Measurements from ENCODE around the gene SLC2A2.

DNA sequence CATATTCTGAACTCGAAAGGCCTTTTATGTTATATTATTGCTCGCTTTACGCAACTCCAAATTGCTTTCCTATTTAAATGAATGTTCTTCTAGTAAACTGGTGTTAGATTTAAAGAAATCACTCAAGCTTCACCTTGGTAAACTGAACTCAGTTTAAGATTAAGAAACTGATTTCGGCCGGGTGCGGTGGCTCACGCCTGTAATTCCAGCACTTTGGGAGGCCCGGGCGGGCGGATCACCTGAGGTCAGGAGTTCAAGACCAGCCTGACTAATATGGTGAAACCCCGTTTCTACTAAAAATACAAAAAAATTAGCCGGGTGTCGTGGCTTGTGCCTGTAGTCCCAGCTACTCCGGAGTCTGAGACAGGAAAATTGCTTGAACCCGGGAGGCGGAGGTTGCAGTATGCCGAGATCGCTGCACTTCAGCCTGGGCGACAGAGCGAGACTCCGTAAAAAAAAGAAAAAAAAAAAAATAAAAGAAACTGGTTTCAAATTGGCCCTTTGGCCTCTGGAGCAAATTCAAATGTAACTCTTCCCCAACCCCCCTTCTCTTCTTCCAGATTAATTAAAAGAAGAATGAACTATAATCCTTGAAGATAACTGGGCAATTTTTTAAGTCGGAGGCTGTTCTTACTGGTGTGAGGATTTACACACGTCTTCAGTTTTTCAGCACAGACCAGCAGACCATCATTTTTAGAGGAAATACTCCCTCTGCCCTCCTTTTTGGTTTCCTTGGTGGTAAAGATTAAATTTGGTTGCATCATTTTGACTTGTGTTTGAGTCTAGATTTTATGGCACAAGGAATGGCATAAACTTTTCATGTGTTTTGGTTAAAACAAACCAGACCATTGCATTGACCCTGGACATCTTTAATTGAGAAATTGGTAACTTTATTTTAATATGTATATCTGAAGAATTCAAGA is 1.9 kb downstream of the SKIL start:
- RRBS = no CpG with 5 or more reads among the region's 23 CpGs

- RRBS = no CpG with 5 or more reads among the region's 2 CpGs
Observed at GRCh38 chr3:170998580-170999076, 27.9 kb downstream of the SLC2A2 start.

GRCh38 chr3:171026381-171027294 is at the start of gene SLC2A2:
Gene SLC2A2 (minus strand): TSS chr3:171026720.
- RRBS = no CpG with 5 or more reads among the region's 4 CpGs

DNA sequence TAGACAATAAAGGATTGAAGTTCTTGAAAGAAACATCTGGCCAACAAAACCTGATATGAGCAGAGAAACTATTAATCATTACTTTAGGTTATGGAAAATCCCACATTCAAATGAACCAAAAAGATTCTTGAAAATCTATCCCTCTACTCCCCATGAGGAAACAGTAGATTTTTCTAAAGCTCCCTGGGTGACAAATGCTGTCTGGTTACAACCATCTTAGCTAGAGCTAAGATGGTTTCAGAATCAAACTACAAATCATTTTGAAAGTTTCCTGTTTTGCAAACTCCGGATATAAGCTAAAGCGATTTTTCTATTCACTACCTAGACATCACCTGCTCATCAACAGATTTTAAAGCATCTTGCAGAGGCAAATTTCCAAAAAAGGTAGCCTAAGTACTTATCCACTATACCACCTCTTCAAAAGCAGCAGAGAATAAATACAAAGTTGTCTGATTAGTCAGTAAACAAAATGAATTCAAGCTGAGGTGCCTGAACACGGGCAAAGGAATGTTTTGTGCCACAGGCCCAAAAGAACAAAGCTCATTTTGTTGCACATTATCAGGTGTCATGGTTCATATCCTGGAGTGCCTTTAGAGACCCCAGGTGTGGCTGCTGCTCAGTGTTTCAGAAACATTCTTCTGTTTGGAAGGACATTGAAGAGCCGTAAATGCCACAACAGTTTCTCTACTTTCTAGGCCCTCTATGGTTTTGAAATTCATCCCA is 204.9 kb downstream of the TNIK start:
- RRBS = no CpG with 5 or more reads among the region's 4 CpGs

DNA sequence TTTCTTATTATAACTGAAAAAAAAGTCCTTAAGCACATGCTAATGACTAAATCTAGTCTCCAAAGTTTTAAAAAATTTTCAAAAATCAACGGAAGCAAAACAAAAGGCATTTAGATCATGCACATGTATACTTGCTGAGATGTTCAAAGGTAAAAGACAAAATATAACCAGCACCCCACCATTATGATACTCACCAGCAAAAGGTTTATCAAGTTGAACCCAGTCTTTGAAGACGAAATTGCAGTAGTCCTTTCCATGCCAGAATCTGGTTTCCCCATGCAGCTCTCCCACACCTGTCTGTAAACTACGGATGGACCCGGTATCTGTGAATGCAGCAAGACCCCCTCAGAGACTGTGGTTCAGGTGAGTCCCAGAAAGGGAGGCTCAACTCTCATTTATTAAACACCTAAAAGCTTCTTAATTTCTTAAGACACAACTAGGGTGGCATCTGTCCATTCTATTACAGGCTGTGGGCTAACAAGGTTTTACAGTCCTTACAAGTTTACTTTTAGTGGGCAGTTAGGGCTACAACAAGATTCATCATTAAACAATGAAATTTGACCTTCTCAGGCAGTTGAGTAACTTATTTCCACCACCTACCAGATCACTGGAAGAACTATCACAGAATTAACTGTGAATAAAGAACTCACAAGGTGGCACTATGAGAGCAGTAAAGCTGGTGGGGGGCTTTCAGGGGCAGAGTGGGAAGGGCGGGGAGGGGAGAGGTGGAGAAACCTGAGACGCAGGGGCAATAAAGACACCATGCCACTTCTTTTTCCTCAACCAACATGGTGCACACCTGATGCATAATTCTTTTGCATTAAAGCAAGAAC is 132.7 kb downstream of the PLD1 start:
- RRBS = no CpG with 5 or more reads among the region's 6 CpGs

DNA sequence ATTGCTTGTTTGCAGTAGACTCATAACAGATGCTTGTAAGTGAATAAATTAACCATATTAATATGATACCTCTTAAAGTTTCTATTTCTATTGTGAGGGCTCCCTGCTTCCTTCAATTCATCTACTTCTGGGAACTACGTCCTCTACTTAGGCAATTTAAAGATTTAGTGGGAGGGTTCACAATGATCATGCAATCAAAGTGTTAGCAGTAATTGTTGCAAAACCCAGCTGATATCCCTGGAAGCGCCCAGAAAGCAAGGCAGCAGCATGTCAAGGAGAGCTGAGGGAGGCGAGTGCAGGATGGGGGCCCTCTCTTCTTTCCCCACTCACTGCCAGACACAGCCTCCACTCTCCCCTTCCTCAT is 6.4 kb downstream of the TMEM212 start:
- RRBS = no CpG with 5 or more reads among the region's 3 CpGs

GRCh38 chr3:172162800-172163345 is 123.5 kb downstream of the FNDC3B start:
- RRBS = no CpG with 5 or more reads among the region's 3 CpGs

DNA sequence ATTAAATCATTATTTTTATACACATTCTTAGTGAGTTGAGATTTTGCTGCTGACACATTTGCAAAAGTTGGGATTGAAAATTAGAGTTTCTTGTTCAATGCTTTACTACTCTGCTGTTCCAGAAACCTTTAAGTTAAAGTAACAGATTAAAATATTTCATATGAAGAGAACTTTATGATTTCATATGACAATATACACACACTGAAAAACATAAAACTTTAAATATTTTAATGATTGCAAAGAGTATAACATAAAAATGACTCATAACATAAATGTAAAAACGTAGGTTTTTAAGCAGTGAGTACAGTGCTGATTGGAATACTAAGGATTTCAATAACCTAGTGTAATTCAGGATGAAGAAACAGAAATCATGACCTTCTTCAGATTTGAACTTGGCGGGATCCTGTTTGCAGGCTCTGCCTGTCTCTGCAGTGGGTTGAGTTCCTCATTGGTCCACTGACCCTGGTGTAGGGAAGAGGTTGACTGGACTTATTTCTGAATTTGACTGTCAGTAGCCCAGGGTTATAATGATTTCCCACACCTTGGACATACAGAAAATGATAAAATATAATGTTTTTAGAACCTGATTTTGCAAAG is 171.6 kb downstream of the FNDC3B start:
- RRBS = no CpG with 5 or more reads among the region's 2 CpGs

GRCh38 chr3:172343865-172344231 is 104.4 kb downstream of the GHSR start:
- RRBS = no CpG with 5 or more reads among the region's 12 CpGs

- RRBS = no CpG with 5 or more reads among the region's 6 CpGs
Observed at GRCh38 chr3:172505550-172506106, 17.6 kb downstream of the TNFSF10 start.

DNA sequence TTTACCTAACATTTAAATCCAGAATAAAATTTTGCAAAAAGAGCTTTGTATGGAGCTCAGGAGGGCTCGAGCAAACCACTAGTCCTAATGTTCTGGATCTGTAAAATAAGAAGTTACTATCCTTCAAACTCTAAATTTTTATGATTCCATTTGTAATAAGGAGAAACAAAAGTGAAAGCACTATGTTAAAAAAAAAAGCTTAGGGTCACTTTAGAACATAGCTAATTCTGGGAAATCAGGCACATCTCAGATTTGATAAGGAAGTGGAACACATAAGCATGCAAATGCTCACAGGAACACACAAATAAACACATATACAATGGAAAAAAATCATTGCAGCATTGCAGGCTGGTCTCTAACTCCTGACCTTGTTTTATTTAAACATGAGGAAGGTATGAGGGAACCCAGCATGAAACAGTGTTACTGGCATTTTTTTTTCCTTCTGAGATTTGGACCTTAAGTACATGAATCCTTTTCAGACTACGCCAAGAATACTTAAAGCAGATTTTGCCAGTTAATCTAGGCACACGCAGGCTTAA is 63.2 kb upstream of the TNFSF10 start:
- RRBS = no CpG with 5 or more reads among the region's 3 CpGs

- RRBS = no CpG with 5 or more reads among the region's 8 CpGs
Observed at GRCh38 chr3:172666672-172667085, 44.2 kb downstream of the NCEH1 start.

DNA sequence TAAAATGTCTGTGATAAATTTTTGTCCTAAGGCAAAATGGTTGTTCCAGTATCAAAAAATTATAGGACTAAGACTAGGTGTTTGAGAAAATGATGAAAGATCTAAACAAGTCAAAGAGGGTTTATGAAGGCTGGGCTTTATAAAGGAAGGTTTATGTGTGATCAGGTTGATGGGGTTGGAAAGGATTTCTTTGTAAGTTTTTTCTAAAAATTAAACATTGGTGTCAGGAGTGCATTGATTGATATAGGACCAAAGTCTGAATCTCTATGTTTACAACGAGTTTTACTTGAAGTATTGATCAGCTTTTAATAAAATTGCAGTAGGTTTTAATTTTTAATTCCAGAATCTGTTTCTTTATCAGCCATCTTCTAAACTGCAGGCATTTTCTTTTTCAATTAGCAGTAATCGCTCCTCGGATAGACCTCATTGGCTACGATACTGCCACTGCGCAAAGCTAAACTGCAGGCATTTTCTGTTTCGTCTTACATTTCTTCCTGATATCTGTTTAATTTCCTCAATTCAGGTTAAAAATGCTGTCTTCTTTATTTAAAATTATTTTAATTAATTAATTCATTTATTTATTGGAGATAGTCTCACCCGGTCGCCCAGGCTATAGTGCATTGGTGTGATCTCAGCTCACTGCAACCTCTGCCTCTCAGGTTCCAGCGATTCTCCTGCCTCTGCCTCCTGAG is 45.7 kb downstream of the ECT2 start:
- RRBS = no CpG with 5 or more reads among the region's 9 CpGs

DNA sequence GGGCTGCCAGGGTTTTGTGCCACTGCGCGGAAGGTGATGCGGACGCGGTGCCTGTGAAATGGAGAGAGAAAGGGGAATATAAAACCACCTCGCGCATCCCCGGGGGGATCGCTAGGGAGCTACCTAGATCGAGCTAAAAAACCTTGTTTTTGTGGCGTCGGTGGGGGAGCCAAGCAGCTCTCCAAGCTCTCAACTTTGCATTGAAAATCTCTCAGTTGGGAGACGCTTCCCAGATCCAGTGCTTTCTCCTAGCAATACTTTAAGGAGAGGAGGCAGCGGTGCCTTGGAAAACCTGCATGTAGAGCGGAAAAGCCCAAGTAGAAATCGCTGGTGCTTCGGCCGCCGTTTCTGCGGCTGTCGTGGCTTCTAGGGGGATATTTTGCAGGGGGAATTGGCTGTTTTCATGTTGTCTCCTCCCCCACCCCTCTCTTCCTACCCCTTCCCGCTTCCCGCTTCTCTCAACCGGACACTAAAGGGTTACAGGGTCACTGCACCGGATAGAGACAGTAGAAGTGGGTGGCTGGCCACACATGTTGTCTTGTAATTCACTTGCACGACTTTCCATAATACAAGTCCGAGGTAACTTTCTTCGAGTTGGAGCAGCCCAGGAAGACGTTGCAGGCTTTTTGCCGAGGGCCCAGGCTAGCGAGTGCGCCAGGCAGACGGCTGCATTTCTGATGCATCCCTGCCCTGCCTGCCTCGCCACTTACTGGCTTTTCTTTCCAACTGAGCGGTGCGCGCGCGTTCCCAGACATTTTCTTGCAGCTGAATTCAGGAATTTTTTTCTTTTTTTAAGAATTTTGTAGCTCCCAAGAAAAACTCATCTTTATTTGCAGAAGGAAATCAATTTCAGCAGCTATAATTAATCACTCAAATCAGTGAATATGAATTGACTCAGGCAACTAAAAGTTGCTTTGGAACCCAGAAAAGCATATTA is 187.8 kb downstream of the NLGN1 start:
- RRBS = no CpG with 5 or more reads among the region's 39 CpGs

- RRBS = no CpG with 5 or more reads among the region's 1 CpG
Observed at GRCh38 chr3:174858131-174858720, 908 bp upstream of the NAALADL2 start.

GRCh38 chr3:176321914-176322336 is 875.4 kb downstream of the TBL1XR1 start:
- RRBS = no CpG with 5 or more reads among the region's 7 CpGs

DNA sequence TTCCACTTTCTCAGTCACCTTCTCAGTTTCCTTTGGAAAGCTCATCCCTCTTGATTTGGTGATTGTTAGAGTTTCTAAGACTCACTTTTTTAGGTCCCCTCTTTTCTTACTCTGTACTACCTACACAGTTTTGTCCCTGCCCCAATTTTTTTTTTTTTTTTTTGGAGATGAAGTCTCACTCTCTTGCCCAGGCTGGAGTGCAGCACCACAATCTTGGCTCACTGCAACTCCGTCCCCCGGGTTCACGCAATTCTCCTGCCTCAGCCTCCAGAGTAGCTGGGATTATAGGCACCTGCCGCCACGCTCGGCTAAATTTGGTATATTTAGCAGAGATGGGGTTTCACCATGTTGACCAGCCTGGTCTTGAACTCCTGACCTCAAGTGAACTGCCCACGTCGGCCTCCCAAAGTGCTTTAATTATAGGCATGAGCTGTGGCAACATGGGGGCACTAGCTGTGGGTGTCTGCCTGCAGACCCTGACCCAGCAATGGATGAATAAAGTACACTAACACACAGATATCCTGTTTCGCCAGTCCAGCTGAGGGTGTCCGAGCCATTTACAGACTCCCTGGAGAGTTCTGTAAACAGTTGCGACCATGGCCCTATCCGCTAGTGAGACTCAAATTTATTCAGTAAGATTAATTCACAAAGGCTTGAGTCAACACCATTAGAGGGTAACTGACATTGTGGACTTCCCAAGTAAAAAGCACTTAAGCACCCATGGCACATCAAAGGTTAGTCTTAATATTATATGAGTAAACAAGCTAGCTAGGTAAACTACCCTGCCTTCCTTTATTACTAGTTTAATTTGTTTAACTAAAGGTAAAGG is 161.8 kb downstream of the TBL1XR1 start:
- RRBS = no CpG with 5 or more reads among the region's 12 CpGs

GRCh38 chr3:177109527-177110392 is 87.5 kb downstream of the TBL1XR1 start:
- RRBS = no CpG with 5 or more reads among the region's 6 CpGs

GRCh38 chr3:177294113-177294540 is 96.8 kb upstream of the TBL1XR1 start:
- RRBS = no CpG with 5 or more reads among the region's 2 CpGs

GRCh38 chr3:177394215-177394632 is 196.9 kb upstream of the TBL1XR1 start:
- RRBS = no CpG with 5 or more reads among the region's 18 CpGs